Progenitor cell of endocrine pancreas (in vitro differentiated cells): ENCODE results near the genes ARAP1 and ATG16L2.

GRCh38 chr11:72066827-72067509 is 13.4 kb downstream of the NUMA1 start:
- PRO-cap: no peak

- PRO-cap: no peak
These were observed 11.5 kb upstream of the ANAPC15 start for GRCh38 chr11:72123913-72124443.

DNA sequence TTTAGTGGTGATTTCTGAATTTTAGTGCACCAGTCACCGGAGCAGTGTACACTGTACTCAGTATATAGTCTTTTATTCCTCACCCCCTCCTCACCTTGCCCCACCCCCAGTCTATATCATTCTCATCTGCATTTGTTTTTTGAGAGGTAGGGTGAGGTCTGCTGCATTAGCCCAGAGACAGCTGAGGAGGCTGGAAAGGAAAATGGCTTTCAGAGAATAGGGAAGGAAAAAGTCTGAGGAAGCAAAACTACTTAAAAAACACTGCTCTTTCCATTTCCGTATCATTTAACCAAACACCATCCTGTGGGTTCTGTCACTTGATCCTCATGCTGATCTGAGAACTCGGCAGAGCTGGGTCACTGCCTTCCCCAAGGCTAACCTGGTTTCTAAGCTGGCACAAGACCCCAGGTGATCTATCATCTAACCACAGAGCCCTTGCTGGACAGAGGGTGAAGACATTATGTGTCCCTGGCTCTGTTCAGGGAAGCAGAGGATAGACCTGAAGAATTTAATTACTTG is 1.2 kb downstream of the FOLR2 start:
- PRO-cap: no peak

DNA sequence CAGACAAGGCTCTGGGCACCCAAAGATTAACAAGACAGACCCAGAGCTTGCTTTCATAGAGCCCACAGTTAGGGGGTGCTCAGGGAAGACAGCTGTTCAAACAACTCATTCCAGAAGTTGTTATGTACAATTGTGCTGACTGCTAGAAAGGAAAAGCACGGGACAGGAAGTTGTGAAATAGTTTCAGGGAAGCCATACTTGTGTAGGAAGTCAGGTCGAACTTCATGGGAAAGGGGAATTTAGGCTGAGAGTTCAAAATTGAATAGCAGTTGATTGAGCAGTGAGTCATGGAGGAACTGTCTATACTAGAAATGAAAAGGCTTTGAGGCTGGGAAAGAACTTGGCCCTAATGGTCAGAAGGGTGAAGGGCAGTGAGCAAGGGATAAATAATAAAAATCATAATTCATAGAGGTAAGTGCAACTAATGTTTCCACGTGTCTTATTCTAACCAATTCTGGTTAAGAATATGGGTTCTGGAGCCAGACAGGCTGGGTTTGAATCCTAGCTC is 49.5 kb upstream of the CLPB start:
- PRO-cap: no peak

DNA sequence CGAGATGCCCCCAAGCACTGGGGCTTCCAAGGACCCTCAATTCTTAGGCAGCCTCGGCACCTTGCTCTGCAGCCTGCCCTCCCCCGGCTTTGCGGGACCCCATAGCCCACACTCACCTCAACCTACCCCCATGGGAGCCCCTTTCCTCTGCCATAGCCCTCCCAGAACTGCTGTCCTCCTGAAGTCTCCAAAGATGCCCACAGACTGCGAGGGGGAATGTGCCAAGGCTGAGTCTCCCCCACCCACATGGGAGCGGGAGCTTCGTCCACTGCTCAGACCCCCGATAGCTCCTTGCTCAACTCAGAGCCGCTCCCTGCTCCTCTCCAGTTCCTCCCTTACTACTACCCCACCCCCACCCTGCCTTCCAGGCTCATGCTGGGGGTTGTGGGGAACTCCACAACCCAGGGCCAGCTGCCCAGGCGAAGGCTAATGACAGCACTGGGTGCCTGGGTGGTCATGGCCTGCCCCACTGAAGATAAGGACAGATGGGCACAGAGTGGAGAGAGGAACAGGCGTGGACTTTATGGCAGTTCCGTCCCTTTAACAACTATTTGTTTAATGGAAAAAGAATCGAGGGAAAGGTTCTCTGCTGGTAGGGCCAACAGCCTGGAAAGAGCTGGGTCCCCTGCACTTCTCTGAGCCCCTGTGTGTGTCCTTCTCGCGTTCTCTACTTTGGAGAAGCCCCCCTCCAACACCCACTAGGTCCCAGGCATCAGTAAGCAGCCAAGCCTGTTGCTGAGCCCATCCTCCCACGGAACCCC is 73.7 kb downstream of the PDE2A start:
- PRO-cap: no peak

DNA sequence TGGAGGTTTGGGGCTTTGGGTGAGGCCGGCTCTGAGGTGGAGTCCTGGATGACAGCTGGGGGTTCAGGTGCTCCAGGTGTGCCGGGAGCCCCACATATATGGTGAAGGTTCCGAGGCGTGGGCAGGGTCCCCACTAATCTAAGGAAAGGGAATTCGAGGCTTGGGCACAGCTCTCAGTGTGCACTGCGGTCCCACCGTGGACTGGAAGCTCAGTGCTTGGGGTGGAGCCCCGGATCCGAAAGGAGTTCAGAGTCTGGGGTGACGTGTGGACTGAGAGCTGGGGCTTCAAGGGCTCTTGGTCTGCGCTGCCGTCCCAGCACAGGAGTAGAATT is 32.4 kb downstream of the PDE2A start:
- PRO-cap: no peak

DNA sequence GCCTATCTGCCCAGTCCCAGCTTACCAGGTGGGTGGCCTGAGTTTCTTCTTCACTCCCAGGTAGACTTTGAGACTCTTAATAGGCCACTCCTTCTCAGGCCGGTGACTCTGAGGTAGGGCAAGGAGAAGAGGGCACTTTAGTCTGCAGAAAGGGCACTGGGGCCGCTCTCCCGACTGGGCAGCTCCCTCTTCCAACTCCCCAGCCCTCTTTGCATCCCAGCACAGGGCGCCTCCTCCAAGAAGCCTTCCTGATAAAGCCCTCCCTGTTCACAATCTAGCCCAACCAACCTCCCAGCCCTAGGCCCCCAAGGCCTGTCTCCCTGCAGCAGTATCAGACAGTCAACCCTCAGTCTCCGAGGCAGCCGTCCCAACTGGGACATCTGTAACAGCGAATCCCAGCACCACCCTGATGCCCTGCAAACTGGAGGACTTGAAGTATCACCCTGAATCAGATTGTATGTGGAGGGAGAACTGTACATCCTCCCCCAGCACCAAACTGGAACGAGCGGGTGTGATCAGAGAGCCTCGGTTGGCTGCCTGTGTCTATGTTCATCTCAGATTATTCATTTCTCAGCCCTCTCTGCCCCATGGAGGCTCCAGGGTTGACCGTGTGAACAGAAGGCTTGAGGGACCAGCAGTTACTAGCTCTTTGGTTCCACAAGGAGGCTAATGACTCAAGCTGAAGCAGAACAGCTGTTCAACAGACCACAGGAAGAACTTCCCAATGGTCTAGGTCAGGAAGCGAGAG is 14.4 kb upstream of the PDE2A start:
- PRO-cap: no peak

- PRO-cap: no peak
These were observed 28.7 kb downstream of the ARAP1 start for GRCh38 chr11:72723469-72723938.

GRCh38 chr11:72751924-72753105 is at the start of gene ARAP1:
Gene ARAP1, minus strand, starts transcription at chr11:72752408.
- PRO-cap: bidirectional peak, plus-strand start at chr11:72752591, minus-strand start at chr11:72752403

- PRO-cap: no peak
These were observed 4.1 kb downstream of the STARD10 start for GRCh38 chr11:72789640-72790254.

- PRO-cap: unidirectional peak, plus-strand start at chr11:72813973; bidirectional peak, plus-strand start at chr11:72814093, minus-strand start at chr11:72814065; bidirectional peak, plus-strand start at chr11:72814435, minus-strand start at chr11:72814330
These were observed at the start of gene ATG16L2 for GRCh38 chr11:72813693-72814494. Gene ATG16L2, plus strand, starts transcription at chr11:72814411.

DNA sequence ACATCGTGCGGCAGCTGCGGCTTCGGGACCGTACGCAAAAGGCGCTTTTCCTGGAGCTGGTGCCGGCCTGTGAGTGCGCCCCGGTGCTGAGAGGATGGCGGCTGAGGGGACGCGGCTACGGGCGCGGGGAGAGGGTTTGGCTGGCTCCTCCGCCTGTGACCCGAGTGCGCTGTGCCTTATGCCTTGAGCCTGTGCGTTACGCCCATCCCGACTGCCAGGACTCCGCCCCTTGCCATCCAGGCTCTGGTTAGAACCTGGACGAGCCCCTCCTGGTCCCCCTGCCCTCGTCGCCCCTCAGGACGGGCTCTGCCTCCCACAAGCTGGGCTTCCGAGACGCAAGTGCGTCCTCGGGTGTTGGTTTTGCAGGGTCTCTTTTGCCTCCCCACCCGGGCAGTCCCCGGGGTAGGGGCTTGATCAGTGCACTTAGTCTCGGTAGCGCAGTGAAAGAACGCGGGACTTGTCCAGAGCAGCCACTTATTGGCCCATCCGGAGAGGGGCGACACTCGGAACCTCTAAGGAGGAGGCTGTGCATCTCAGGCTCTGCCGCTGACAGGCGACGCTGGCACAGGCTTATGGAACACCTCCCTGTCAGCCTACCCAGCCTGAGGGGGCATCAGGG is 393 bp downstream of the ATG16L2 start:
- PRO-cap: bidirectional peak, plus-strand start at position 311 of the sequence, minus-strand start at position 173 of the sequence; bidirectional peak, plus-strand start at position 404 of the sequence, minus-strand start at position 376 of the sequence

- PRO-cap: no peak
These were observed 94.1 kb downstream of the FCHSD2 start for GRCh38 chr11:73047992-73048501.

DNA sequence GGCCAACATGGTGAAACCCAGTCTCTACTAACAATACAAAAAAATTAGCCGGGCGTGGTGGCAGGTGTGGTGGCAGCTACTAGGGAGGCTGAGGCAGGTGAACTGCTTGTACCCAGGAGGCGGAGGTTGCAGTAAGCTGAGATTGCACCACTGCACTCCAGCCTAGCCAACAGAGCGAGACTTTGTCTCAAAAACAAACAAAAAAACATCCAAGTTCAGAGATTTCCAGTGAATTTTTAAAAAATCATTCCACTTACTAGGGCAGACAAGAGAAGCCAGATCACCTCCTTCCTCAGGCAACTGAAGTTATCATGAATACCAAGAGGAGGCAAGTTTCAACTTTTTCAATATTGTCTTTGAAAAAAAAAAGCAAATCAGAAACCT is 5.3 kb downstream of the FCHSD2 start:
- PRO-cap: no peak

GRCh38 chr11:73194334-73194975 is 23.6 kb upstream of the P2RY2 start:
- PRO-cap: no peak

DNA sequence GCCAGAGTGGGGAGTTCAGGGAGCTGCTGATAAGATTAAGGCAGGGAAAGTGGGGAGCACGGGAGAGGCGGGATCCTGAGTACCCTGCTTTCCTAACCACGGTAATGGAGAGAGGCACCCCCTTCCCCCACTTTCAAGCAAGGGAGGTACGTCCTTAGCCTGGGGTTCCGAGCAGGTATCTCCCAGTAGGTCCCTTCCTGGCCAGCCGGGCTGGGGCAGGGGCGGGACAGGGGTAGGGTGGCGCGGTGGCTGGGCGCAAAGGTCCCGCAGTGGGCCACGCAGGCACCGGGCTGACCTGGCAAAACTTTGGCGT is 393 bp upstream of the P2RY2 start:
- PRO-cap: no peak

GRCh38 chr11:73317242-73317579 is 9.1 kb downstream of the ARHGEF17 start:
- PRO-cap: no peak

DNA sequence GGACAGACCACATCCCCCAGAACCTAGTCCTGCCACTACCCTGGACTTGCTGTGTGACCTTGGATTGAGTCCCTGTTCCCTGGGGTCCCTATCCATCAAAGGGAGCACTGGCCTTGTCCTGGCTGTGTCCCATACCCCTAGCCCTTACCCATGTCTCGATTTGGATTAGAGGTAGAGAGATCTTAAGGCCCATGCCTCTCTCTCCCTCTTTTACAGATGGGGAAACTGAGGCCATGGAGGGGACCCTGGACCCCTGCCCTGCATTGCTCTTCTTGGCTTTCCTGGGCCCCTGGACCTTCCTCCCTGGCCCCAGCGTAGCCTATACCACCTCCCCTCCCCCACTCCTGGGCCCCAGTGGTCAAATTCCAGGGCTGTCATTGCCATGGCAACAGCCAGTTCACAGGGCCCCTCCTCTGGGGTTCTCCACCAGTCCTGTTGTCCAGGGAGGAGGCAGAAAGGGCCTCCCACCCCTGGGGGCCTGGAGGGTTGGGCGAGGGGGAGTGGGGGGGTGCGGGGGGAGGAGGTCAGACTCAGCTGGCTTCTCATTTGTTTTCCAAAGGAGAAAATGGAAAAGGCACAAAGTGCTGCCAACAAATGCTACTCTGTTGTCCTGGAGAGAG is 23.2 kb downstream of the ARHGEF17 start:
- PRO-cap: bidirectional peak, plus-strand start at position 426 of the sequence, minus-strand start at position 323 of the sequence

DNA sequence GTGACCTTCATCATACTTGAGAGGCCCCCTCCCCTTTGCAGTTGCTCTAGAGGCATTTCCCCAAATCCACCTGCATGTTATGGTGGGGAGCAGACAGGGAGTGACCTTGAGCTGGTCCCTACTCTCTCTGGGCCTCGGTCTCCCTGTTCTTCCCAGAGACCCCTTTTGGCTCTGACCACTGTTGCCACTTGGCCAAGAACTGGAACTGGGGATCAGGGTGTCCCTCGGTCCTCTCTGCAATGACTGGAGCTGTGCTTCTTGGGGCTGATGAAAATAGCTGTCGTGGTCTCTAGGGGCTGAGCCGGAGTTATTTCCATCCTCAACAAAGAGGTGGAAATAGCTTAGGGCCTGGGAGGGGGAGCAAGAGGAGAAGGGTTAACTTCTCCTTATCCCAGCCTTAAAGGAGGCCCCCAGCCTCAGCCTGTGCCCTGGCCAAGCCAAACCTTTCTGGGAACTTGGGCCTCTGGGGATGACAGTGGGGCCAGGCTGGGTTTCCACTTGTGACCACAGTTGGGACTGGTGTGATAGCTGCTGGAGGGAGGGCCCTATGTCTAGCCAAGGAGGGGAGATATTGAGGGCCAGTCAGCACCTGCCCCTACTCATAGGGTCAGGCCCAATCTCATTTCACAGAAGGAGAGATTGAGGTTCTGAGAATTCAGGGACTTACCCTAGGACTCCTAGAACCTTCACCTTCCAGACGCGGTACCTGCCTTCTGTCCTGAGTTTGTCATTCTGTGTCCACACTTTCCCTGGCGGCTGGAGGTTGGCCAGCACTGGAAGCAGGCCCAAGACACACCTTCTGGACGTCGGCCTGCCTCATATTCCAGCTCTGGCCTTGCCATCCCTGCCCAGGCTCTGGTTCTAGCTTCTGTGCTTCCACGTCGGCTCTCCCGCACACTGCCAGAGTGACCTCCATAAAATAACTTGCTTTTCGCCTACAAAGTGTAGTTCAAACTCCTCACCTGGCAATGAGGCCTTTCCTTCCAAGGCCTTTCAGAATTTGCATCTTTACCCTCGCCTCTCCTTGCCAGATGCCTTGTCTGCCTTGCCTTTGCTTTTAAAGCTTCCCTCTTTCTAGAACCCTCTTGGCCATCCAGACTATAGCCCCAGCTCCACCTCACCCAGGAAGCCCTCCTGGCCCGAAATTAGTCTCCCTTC is 3.1 kb downstream of the RELT start:
- PRO-cap: no peak

GRCh38 chr11:73381042-73381464 is 4.9 kb downstream of the RELT start:
- PRO-cap: no peak